Skeletal muscle satellite cell (primary cell): Measurements from ENCODE around the gene HTR3B.

GRCh38 chr11:113505787-113506433 is 30.7 kb upstream of the DRD2 start:
- CAGE, long polyA plus RNA, result no peak

GRCh38 chr11:113876234-113876623 is 857 bp upstream of the USP28 start:
- CAGE, long polyA plus RNA, result no peak

DNA sequence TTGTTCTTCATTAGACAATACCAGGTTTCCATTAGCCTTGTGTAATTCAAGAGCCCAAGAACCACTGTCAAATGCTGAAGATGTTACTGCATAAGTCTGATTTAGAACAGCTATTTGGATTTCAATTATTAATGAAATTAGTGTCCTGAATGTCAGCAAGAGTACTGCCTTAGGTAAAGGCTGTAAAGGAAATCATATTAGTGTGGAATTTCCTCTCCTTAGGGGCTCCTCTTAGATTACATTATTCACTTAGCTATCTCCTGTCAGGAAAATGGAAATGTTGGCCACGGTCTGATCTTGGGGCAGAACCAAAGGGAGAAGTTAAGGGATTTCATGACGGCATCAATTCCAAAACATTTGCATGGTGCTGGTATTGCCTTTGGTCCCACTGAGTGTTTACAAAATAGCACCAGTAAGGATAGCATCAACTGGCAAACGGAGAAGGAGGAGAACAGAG is at the start of gene HTR3B:
HTR3B (plus strand) TSS at position 406 of the 457 bp plus-strand sequence.
- CAGE, long polyA plus RNA, result no peak

DNA sequence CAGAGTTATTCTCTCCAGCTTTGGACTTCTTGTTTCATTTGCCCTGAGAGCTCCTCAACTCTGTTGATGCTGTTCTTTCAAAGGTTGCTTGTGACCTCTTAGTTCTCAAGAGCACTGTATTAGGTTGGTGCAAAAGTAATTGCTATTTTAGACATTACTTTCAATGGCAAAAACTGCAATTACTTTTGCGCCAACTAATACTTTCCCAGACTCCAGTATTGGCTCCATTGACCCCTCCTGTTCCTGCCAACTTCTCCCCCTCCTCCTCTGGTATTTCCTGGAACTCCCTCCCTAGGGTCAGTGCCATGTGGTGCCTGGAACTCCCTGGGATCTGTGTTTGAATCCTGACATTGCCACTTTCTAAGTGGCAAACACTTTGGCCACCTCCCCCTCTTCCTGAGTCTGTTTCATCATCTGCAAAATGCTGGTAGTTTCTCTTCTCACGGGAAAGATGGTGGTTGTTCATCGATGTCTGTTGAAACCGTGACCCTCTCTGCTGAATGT is 27.3 kb downstream of the ZBTB16 start:
- CAGE, long polyA plus RNA, result no peak

DNA sequence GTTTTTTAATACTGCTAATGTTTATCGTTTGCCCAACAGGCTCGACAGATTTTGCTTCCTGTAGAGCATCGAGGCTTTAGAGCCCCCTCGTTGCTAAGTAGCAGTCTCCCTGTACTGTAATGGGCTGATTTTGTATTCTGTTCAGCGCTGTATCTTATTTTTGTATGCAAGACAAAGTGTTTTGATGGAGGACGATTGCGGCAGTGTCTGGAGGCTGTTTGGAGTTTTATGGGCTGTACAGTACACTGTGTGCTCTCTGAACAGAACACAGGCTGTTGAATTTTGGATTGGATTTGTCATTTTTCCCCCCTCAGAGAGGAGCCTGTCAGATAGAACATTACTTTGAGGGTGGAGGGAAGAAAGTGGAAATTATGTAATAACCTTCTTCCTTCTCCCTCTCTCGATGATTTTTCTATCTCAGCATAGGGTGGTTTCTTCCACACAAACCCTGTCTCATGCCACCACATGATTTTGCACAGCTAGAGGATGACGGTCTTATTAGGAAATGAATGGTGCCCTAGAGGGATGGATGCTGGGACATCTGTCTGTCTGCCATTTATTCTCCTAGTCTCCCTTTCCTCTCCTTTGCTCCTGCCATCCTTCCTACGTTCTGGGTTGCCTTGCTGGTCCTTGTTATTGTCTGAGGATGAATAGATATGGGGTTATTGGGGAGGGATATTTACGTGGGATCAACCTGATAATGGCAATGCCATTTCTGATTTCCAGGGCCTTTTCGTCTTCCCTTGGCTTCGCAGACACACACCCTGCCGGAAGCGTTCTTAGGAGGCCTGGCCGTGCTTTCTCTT is 104.6 kb downstream of the ZBTB16 start:
- CAGE, long polyA plus RNA, result no peak

- CAGE, long polyA plus RNA, result no peak
These were observed 111.2 kb upstream of the NNMT start for GRCh38 chr11:114185051-114185422.

DNA sequence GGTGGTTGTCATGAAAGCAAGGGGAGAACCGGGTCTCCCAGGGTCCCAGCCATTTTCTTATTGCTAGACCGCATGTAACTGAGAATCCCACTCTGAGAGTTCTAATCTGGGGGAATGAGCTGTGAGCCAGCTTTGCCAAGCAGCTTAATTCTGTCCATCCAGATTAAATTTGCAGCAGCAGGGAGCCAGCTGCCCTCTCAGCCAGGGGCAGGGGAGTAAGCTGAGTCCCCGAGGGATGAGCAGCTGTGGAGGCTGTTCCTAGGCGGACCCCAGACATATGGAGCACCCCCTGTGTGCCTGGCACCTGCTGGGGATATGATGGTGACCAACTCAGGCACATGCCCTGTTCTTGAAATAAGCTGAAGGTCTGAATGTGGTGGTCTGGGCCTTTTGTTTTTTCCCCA is 103.5 kb upstream of the NNMT start:
- CAGE, long polyA plus RNA, result no peak

- CAGE, long polyA plus RNA, result no peak
These were observed 36.0 kb upstream of the NNMT start for GRCh38 chr11:114259853-114260902.

DNA sequence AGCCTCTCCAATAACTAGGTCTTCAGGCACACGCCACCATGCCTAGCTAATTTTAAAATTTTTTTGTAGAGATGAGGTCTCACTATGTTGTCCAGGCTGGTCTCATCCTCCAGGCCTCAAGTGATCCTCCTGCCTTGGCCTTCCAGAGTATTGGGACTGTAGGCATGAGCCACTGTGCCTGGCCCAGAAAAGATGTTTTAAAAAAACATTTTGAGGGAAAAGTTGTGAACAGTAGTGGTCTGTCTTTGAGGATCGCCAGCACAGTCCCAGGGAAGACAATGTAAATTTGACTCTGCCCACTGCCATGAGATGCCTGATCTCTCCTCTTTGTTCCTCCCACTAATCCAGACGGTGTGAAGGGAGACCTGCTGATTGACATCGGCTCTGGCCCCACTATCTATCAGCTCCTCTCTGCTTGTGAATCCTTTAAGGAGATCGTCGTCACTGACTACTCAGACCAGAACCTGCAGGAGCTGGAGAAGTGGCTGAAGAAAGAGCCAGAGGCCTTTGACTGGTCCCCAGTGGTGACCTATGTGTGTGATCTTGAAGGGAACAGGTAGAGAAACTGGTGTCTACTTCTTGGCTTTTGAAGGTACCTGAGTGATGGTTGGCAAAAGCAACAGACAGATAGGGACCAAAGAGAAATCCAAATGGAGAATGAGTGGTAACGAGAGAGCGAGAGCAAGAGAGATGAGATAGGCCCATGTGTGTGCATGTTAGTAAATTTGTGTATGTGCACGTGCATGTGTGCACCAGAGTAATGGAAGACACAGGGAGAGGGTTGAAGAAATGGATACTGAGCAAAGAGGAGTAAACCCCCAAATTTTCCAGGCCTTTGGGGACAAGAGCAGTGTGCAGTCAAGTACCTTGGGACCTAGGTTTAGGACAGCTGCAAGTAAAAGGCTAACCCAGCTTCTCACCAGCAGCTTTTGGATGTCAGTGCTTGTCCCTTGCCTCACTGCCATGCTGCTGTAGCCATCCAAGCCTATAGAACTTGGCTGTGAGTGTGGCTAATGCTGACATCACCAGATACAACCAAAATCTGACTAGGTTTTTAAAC is 1.7 kb downstream of the NNMT start:
- CAGE, long polyA plus RNA, result no peak

DNA sequence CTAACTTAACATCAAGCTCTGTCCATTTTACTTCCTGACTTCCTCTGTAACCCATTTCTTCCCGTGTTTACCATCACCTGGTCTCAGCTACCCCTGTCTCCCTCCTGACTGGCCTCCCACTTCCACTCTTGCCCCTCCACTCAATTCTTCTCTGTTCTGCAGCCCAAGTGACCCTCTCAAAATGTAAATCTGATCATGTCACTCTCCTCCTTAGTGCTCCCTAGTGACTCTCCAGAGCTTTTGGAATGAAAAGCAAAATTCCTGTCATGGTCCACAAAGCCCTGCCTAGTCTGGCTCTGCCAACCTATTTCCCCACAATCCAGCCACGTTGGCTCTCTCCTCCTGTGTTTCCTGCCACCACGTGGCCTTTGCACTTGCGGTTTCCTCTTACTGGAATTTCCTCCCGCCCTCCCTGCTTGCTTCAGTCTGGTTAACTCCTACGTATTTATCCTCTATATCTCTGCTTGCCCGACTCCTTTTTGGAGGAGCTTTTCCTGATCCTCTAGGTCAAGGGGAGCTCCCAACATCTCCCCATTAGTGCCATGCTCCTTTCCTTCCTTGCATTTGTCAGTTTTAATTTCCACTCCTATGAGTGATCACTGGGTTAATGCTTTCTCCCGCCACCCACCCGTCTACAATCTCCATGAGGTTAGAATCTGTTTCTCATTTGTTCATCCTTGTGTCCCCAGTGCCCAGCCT is 11.3 kb downstream of the NNMT start:
- CAGE, long polyA plus RNA, result no peak

- CAGE, long polyA plus RNA, result no peak
These were observed 1.2 kb downstream of the RBM7 start for GRCh38 chr11:114401589-114402064.

DNA sequence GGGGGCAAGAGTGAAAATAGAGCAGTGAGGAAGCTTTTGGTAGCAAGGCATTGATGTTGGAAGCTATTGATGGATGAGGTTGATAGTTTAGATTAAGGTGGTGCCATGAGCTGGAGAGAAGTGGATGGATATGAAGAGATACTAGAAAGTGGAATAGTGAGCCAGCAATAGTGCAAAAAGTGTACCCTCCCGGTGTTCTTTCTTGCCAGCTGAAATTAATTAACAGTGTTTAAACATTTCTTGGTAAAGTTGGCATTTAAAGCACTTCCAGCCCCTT is 3.7 kb downstream of the RBM7 start:
- CAGE, long polyA plus RNA, result no peak

DNA sequence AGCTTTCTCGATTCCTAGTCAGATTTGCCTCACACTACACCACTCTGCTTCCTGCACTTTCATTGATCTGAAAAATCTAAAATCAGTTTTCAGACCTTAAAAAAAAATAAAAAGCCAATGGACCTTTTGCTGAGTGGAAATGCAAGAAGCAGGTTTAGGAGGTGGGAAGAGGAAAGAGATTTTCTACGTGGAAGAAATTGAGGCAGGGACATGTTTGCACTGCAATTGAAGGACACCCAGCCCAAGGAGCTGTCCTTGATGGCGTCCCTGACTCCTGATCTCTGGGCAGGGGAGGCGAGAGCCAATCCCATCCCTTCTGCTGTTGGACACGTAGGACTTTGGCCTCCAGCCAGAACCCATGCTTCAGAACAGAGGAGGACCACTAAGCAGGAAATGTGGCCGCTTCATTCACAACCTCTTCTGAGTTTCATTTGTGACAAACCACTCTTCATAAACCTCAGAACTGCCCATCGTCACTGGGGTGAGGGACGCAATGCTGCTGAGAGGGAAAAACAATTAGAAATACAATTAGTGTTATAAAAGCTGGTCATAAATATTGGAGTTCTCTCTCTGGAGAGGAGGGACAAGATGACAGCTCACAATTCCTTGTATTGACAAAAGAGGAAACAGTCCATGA is 216.3 kb upstream of the CADM1 start:
- CAGE, long polyA plus RNA, result no peak

- CAGE, long polyA plus RNA, result no peak
These were observed 327.3 kb downstream of the BUD13 start for GRCh38 chr11:116445374-116445933.

DNA sequence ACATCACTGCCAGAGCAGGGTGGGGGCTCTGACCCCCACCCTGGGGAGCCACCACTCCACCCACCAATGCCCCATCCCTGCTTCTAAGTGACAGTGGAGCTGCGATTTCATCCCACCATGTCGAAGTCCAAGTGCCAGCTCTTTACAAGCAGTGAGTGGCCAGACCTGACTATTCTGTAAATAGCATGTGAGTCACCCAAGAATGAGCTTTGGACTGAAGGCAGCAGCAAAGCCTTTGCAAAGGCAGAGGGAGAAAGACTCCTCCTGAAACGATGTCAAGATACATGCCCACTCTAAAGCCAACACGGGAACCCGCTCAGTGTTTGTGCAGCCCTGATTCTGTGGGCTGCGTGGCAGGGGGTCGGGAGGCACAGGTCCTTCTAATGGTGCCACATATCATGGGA is 209.4 kb downstream of the BUD13 start:
- CAGE, long polyA plus RNA, result no peak

DNA sequence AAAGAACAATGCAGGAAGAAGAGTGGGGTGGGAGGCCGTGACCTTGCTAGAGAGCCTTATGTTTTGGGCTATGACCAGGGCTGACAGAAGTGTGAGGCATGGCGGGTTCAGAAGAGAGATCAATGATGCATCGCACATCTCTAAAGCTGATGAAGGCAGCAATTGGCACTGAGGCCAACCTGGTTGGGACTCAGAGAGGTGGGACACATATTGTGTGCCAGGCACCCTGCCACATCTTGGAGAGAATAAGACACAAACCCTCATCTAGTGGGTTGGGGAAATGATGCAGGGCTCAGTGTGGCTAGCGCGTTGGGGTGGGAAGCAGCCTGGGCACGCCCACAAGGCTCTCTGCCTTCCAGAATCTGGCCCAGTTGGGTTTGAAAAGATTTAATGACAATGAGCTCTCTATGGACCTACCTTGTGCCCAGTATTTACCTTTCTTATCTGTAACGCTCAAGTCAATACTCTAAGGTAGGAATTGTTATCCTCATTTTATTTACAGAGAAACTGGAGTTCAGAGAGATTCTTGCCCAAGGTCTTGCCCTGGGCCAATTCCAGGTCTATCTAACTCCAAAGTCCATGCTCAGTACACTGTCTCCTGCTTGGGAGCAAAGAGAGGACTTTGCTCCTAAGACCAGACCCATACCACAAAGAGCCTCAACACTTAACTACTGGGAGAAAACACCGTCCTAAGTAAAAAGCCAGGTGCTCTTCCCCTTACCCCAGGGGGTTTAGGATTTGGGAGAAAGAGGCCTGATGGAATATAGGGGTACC is 15.0 kb downstream of the APOA4 start:
- CAGE, long polyA plus RNA, result no peak

DNA sequence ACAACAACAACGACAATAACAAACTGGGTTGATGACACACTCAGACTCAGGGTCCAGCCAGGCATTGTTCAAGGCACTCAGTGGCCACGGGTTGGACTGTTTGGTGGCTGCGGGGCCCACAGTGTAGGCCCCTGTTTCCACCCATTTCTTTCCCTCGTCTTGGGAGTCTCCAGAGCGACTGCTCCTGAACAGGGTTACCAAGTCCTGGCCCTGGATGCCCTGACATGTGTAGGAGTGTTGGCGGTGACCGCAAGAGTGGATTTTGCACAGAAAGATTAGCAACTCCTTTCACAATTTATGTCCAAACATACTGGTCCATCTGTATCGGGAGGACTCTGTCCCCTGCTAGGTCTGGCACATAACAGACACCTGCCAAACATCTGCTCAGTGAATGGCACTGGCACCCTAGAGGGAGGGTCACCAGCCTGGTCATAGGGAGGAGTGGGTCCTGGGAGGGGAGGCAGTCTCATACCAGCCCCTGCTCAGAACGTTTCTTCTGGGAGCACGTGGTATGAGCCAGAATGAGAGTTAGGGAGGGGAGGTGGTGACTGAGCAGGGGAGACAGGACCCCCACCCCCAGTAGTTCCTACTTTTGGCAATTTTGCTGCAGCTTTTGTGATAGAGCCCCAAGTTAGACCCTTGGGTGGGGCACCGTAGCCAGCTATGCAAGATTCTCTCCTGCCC is 3.4 kb upstream of the APOA1 start:
- CAGE, long polyA plus RNA, result no peak

DNA sequence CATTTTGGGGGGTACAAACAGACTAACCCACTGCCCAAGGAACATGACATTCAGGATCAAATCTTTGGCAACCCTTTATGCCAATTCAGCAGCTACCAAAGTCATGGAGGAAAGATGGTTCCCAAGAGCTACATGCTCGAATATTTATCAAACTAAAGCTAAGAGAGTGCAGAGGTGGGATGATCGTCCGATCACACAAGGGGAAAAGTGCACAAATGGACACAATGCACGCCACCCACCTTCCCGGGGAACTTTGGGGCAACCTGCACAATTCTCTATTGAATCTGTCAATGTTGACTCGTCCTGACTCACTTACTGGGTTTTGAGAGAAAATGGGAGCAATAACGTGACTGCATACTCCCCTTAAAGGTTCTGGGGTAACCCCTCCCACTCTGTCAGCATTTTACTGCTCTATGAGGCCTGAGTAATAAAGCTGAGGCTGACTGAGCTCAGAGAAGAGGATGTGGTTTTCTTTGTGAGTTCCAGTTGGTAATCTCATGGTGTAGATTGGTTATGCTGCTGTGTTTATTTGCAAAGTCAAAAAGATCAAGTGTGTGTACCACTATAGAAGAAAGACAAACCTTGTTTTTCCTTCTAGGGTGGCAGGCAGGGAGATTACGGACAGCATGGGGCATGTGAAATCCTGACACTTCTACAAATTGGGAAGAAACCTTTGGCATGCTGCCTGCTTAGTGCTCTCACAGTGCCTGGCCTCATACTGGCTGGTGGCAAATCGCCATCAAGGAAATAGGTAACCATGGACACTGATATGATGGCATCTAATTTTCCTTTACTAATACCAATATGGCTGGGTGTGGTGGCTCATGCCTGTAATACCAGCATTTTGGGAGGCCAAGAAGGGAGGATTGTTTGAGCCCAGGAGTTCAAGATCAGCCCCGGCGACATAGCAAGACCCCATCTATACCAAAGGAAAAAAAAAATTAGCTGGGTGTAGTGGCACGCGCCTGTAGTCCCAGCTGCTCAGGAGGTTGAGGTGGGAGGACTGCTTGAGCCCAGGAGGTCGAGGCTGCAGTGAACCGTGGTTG is 16.2 kb upstream of the APOA1 start:
- CAGE, long polyA plus RNA, result no peak

GRCh38 chr11:116931473-116932649 is 94.4 kb upstream of the APOA1 start:
- CAGE, long polyA plus RNA, result no peak

GRCh38 chr11:116933594-116934651 is 96.5 kb upstream of the APOA1 start:
- CAGE, long polyA plus RNA, result no peak